ENCODE results near the genes HYCC1 and NPY.

- RRBS: no CpG with 5 or more reads among the region's 11 CpGs
These were observed 201.4 kb upstream of the CDCA7L start for GRCh38 chr7:22146908-22147661.

DNA sequence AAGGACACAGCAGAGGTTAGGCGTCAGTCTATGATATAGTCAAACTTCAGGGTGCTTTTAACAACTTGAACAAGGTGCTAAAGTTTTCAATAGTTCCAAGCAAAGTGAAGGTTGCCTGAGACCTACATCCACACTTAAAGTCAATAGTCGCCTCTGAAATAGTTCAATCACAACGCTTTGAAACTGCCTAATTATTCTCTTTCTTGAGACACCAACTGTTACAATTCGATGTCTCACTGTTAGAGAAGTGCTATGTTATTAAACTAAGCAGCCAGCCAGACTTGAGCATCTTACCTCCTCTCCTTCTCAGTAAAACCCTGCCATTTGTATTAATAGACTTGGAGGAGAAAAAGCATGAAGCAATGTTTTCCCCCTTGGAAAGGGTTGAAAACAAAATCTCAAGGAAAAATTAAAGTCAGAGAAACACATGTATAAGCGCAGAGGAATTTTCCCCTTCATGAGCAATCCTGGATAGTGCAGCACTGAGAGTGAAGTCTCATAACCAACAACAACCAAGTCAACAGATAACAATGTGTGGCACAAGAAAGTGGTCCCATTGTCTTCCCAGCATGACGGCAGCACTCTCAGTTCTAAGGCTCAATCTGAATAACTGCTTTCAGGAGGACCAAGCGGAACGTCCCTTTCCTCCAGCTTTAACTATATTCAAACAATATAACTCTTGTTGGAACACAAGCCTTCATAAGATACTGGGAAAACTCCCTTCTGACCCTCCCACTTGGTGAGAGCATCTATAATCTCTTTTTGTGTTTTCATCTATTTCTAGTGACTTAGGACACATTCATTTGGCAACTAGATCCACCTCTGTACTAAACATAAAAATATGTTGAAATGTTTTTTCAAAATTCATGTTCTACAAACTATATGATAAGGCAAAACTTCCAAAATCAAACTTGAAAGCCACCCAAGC, 138.0 kb downstream of the RAPGEF5 start:
- RRBS: no CpG with 5 or more reads among the region's 8 CpGs

- RRBS: no CpG with 5 or more reads among the region's 4 CpGs
These were observed 120.8 kb downstream of the RAPGEF5 start for GRCh38 chr7:22236211-22236543.

DNA sequence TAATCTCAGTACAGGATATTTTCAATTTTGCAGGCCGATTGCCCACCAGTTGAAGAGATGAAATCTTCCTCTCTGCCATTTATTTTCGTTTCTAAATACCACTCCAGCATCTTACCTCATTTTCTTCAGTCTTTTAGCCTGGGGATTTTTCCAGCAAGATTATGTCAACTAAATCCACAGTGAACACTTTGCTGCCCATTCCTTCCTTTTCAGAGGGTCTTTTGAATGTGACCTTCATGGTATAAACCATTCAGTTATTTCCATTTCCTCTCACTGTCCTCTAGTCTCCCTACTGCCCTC, 69.1 kb downstream of the RAPGEF5 start:
- RRBS: no CpG with 5 or more reads among the region's 2 CpGs

DNA sequence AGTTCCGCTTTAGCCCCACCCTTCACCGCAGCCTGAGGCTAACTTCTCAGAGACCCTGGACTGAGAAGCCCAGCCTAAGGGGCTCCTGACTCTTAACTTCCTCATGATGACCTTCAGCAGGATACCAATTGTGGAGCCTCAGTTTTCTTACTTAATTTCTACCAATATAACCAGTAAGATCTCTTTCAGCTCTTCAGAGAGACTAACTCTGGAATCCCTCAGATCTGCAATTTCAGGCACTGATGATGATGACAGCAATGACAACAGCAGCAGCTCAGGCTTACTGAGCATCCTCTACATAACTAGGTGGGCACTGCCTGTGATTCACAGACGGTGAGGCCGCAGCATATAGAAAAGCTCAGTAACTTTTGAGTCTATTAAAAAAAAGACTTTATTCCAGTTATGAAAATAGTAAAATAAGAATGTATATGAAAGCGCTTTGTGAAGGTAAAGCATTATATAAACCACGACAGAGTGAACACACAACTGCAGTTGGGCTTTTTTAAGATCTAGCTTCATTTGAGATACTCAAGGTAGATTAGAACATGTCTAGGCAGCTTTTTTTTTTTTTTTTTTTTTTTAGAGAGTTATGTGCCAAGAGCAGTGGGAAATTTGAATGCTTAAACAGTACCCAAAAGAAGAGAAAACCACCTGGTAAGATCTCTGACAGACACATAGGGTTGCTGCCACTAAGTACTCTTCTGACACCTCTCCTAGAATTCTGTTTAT, 11.7 kb downstream of the RAPGEF5 start:
- RRBS: no CpG with 5 or more reads among the region's 6 CpGs

DNA sequence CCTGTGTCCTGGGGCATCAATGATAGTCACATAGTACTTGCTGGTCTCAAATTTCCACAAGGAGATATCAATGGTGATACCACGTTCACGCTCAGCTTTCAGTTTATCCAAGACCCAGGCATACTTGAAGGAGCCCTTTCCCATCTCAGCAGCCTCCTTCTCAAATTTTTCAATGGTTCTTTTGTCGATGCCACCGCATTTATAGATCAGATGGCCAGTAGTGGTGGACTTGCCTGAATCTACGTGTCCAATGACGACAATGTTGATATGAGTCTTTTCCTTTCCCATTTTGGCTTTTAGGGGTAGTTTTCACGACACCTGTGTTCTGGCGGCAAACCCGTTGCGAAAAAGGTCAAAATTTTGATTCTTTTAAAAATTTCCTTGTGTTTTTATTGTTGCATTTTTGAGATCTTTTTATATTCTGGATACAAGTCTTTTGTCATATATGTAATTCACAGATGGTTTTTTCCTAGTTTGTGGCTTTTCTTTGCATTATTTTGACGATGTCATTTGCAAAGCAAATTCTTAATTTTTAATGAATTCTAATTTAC, 11.8 kb upstream of the STEAP1B start:
- RRBS: no CpG with 5 or more reads among the region's 11 CpGs

DNA sequence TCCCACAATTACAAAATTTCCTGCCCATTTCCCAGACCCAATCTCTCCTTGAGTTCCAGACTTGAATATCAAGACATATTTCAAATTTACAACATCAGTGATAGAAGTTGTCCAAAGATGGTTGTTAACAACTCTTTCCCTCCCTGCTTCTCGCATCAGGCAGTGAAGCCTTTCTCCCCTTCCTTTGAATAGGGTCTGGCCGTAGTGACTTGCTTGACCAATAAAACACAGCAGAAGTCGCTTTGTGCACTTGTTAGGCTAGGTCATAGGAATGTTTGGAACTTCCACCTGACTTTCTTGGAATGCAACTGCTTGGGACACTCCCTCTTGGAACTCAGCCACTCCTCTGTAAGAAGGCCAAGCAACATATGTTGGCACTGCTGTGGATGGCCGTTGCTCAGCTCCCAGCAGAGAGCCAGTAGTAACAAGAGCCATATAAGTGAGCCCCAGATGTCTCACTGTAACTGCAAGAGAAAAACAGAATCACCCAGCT, 83.2 kb upstream of the STEAP1B start:
- RRBS: no CpG with 5 or more reads among the region's 4 CpGs

DNA sequence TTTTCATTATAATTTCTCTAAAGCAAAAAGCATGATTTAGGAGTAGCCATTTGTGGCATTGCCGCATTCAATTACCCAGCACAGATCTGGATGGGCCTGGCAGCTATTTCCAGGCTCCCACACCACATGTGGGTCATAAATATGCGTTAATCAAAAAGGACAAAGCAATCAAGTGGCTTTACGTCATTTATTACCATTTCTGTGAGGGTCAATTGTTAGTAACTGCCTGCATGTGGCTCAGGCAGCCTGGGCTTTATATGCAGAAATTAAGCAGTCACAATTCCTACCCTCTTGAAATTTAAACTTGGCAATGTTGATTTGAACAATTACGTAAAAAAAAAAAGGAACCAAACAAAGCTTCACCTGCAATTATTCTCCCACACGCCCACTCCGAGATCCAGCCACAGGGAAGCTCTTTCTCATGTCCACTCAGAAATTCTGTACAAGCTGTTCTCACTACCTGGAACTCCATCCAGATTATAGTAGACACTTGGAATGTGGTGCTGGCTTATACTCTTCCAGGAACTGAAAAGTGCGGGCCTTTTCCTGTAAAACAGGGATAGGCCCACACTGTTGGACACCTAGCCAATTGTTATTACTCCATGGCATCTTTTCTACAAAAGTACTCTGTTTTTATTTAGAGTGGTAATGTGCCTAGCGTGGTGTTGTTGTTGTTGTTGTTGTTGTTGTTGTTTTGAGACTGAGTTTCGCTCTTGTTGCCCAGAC, 20.2 kb upstream of the TOMM7 start:
- RRBS: no CpG with 5 or more reads among the region's 9 CpGs

DNA sequence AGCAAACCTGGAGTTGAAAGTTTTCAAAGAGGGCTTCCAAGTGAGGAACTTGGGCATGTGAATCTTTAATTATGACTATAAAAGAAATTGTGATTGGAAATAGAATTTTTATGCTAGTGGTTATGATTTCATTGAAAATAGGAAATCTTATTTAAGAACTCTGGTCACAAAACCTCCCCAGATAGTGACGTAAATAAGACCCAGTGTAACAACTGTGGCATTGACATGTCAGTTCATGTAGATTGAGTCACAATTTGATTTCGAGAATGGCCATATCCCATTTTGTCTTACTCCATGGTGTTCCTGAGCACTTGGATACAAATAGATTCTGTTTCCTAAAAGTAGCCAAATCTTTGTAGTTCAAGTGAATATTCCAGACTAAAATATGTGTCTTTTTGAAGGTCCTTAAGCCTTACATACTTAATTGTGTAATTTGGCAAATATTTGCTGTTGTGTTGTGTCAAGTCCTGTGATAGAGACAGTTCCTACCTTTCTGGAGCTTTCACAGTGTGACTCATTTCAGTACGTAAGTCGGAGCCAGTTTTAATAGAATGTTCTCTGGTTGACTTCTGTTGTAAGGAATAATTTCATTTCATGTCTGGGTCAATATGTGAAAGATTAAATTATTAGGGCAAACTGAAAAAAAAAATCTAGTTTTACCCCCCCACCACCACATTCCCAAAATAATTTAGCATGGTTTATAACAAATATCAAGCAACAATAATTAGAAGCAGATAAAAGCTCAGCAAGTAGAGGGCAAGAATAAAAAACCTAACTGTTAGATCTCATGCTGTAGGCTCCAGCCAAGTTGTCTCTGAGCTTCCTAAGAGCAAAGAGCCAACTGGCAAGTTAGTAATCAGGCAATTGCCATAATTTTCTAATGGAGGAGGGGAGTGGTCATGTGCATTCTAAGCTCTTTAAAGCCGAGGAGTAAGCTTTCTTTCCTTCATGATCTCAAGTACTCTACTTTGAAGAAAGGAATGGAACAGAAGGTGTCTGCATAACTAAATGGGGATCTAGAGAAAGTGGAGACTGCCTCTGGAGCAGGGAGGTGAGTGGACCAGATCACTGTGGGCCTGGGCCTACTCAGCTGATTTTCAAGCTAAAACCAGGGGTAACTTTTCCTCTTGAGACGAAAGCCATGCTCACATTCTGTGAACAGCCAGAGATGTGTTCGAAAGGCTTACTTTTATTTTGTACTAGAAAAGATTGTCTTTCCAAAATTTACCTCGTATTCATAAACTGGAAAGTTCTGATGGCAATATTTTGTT, 37.4 kb upstream of the TOMM7 start:
- RRBS: no CpG with 5 or more reads among the region's 8 CpGs

- RRBS: 3% methylated on average over 23 of the region's 93 CpGs
These were observed at the start of gene HYCC1 for GRCh38 chr7:23013127-23014219. Gene HYCC1, minus strand, starts transcription at chr7:23014130.

DNA sequence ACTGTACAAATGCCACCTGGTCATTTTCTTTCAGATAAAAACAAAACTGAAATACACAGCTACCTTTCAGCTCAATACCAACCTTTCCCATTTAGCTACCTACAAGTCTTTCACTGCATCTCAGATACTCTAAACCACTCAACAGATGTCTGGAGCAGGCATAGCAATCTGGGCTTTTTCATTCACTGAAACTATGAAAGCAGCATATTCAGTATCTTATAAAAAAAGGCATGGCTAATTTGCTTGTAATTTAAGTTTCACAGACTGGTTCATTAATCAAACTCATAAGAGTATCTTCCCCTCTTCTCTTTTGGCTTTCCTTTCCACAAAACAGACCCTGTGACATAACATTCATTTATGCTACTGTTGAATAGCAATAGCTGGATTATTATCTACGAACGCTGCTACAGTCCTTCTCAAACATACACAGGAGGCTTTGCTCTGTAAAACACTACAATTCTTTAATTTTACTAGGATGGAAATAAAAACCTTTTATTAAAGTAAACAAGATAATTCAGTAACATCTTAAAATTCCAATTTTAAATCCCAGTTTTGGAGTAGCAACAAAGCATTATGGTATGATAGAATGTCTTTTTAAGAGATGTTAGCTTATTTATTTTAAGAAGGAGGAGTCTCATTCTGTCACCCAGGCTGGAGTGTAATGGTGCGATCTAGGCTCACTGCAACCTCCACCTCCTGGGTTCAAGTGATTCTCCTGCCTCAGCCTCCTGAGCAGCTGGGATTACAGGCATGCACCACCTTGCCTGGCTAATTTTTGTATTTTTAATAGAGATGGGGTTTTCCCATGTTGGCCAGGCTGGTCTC, 8.0 kb downstream of the TRA2A start:
- RRBS: no CpG with 5 or more reads among the region's 3 CpGs

DNA sequence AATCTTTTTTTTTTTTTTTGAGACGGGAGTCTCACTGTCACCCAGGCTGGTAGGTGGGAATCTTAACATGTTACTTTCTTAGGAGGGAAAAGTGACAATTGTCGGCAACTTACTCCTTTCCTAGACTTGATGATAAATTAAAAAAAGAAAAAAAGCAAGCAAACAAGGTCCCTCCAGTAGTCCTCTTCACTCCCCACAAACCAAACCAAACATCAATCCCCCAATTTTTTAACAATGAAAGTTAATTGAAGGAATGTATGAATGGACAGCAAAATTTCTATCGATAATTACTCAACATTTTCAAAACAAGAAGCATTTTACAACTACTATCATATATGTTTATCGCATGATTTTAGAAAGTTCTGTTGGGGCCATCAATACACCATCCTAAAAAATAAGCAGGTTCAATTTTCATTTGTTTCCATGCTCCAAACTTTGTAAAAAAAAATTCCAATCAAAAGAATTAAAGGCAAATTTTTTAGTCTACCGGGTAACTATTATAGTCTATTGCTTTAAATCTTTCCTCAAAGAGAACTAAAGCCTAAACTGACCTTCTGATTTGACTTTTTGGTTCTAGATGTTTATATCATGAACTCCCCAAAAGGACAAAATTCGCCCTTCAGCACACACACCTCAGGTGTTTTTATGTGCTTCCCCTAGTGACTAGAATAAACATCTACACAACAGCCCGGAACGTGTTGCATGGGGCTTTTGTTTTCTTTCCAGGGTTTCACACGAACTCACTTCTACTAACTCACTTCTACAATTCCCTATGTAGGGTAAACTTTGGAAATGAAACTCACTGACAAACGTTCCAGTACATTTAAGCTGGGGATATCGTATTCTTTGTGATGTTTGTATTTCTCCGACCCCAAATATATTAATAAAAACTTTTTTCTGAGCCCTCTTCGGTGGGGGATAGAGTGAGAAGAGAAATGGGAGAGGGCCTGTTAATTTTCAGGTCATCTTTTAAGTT, 1.6 kb downstream of the TRA2A start:
- RRBS: no CpG with 5 or more reads among the region's 13 CpGs

DNA sequence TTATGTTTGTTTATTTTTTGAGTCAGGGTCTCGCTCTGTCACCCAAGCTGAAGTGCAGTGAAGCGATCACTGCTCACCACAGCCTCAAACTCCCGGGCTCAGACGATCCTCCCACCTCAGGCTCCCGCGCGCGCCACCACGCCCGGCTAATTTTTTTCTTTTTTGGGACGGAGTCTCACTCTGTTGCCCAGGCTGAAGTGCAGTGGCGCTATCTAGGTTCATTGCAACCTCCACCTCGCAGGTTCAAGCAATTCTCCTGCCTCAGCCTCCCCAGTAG, 472 bp upstream of the TRA2A start:
- RRBS: 97% methylated on average over 6 of the region's 13 CpGs

DNA sequence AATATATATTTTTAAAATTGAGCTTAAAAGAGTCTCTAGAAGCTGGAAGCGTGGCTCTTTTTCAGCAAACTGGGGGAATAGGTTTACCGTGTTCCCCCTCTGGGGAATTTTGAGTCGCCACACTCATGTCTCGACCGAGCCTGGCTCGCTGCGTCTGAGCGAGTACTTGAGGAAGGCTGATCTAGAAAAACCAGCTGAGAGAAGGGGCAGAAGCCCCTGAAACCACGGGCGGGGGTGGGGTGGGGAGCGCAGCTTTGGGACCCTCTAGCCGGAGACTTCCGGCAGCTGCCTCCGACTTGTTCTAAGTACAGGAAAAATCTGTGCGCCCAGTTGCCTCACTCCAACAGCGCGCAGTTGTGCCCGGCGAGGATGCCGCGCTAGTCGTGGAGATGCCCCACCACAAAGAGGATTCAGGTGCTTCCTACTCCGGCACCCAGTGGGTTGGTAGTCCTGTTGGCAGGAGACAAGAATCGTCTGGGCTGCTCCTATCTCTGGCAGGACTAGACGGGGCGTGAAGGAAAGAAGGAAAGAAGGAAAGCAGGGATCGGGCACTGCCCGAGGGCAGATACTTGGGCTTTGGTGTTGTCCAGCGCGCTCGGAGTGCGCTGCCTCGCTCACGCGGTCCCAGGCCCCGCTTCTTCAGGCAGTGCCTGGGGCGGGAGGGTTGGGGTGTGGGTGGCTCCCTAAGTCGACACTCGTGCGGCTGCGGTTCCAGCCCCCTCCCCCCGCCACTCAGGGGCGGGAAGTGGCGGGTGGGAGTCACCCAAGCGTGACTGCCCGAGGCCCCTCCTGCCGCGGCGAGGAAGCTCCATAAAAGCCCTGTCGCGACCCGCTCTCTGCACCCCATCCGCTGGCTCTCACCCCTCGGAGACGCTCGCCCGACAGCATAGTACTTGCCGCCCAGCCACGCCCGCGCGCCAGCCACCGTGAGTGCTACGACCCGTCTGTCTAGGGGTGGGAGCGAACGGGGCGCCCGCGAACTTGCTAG, at the start of gene NPY:
Gene NPY, plus strand, starts transcription at position 841 of the 988 bp plus-strand sequence.
- RRBS: 8% methylated on average over 10 of the region's 70 CpGs

DNA sequence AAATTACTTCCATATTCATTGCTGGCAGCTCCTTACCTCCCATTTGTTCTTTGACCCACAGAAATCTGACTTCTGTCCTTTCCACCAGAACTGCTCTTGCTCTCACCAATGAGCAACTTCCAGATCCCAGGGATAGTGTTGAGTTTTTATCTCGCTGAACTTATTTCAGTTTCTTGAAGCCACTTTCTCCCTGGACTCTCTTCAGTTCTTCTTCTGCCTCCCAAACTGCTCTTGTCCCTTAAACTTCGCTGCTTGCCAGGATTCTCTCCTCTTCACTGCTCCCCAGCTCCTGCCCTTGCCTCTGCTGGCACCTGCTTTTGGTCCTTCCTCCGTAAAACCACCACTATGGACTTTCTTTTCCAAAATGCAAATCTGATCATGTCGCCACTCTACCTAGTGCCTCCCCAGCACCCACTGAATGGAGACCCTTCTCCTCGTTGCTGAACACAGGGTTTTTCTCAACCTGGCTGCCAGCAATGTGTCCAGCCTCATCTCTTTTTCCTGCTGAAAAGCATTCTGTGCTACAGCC, 92.8 kb upstream of the PALS2 start:
- RRBS: no CpG with 5 or more reads among the region's 5 CpGs

DNA sequence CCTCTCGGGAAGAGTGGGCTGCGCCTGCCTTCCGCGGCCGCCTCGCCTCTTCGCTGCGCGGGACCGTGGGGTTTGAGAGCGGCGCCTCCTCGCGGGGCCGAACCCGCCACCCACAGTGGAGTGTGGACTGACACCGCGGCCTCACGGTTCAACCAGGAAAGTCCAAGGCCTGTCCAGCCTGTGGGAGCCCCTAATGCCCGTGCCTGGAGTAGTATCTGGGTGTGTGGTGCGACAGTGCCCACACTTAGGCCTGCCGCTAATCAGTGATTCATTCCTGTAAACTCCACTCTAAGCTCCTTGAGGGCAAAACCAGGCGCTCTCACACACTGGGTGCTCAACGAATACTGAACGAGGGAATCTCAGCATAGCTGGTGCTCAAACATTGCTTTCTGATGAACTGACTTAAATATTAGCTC, 467 bp upstream of the GSDME start:
- RRBS: no CpG with 5 or more reads among the region's 25 CpGs

- RRBS: no CpG with 5 or more reads among the region's 2 CpGs
These were observed 76.3 kb upstream of the GSDME start for GRCh38 chr7:24833633-24833832.

DNA sequence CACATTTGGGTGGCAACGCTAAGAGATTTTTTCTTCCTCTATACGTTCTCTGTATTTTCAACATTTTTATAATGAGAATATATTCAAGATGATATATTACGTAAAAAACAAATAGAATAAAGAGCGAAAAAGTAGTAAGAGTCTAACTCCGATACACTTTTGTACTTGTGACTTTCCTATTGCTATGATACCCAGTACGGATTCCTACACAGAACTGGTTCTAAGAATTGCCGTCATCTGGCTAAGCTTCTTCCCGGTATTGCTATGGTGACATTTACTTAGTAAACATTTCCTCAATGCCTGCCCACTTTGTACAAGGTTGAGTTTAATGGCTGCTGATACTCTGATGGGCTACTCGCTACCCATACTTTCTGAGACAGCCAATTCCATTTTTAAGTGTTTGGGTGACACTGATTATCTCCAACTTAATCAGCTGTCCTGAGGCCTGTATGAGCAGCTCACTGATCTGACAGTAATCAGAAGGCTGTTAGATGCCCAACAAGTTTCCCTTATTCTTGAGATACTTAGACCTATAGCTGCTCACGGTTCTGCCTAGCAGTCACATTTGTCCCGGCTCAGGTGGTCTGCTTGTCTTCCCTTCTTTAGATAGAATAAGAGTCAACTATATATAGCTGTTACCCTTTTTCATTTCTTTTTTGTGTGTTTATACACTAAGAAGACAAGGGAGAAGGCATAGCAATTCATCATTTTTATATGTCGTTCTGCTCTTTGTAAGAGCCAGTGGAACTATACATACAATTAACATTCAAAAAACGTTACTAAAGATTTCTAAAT, 55.5 kb downstream of the OSBPL3 start:
- RRBS: no CpG with 5 or more reads among the region's 13 CpGs

DNA sequence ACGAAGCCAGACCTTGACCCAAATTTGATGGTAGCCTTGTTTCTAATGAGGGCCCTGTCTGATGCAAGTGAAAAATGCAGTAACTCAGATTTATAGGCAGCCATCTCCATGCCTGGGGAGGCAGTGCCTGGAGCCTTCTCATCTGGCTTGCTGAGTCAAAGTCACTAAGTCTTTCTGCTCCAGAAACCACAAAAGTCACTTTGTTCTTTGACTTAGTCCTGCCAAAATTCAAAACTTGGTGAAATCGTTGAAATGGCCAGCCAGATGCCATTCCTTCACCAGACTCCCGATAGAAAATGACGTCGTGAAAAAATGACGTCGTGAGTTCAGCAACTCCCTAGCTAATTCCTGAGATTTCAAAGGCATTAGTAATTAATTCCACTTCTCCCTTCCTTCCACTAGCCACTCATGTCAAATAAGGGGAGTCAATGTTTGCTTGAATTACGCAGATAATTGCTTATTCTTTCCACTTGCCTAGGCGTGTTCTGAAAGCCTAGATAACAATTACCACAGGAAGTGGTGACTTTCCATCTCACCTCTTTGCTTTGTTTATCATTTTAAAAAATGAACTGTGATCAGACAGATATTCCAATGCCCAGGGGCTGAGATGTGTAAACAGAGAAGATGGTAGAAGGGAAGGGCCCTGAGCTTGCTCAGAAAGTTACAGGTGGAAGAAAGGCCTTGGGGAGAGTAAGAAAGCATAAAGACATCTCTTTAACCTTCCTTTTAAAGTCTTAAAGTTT, 48.5 kb upstream of the OSBPL3 start:
- RRBS: no CpG with 5 or more reads among the region's 9 CpGs

DNA sequence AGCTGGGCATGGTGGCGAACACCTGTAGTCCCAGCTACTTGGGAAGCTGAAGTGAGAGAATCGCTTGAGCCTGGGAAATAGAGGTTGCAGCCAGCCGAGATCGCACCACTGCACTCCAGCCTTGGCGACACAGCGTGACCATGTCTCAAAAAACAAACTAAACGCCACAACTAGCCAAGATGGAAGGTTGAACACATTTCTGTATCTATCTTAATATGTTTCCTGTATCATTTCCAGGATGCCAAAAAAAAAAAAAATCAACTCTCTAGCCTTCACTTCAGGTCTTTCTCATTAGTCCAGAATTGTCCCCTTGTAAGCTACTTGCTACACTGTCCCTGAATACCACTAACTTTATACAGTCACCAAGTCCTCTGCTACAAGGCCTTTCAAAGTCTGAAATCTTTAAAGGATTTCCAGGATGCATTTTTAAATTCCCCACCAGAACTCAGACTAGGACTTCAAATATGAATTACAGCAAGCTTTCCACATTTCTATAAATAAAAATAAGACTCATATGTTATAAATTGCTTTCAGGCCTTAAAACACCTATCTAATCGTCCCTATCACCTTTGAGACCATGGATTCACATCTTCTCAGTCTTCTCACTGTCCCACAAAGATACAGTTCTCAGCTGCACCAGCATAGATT, 3.2 kb downstream of the CYCS start:
- RRBS: no CpG with 5 or more reads among the region's 8 CpGs